CD14-positive monocyte (primary cell): ENCODE data around the gene GALC.

GRCh38 chr14:85536236-85537232, 6.6 kb downstream of the FLRT2 start:
- CAGE, long polyA plus RNA = no peak

DNA sequence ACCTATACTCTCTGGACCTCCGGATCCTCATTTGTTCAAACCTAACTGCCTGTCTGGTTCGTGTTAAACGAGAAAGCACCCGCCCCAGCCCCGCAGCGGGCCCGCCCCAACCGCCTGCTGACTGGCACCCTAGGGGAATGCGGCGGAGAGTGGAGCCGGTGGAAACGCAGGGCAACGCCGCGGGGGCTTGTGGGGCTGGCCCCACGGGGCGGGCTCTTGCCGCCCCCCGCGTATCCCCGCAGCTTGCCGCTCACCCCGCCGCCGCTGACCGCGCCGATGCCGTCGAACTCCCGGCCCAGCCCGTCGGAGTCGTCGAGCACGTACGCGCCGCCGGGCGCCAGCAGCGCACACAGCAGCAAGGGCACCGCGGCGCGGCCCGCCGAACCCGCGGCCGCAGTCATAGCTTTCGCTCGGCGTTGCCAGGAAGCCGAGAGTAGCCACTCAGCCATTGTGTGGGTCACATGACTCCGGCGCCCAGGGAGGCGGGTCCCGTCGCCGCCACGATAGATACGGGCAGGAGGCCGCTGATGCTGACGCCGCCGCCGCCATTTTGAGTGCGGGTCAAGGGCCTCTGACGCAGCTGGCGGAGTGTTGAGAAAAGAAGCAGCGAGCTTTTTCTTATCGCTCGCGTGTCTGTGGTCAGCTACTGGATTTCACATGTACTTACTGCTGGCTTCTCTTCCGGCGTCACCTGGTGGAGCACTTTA, at the start of gene GALC:
Gene GALC (minus strand): TSS at position 467 of the 707 bp plus-strand sequence.
- CAGE, long polyA plus RNA = no peak

GRCh38 chr14:87994754-87995404, 1.9 kb upstream of the GALC start:
- CAGE, long polyA plus RNA = no peak

DNA sequence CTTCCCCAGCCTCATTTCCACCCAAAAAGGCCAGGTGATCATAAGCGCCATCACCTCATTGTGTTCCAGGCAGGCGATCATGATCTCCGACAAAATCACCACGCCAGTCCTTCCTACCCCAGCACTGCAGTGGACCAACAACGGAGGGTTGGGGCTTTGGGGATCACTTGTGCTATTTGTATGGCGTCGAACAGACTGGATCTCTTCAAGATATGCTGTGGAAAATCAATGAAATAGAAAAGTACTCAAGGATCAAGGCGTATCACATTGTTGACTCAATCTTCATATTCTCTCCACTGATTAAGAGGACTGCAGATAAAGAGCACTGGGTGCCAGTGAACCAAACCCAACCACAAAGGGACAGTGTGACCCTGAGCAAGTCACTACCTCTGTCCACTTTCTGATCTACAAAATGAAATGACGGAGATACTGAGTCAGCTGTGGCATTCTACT, 83.4 kb downstream of the SPATA7 start:
- CAGE, long polyA plus RNA = no peak

GRCh38 chr14:88550666-88550922, 4.2 kb downstream of the PTPN21 start:
- CAGE, long polyA plus RNA = no peak

DNA sequence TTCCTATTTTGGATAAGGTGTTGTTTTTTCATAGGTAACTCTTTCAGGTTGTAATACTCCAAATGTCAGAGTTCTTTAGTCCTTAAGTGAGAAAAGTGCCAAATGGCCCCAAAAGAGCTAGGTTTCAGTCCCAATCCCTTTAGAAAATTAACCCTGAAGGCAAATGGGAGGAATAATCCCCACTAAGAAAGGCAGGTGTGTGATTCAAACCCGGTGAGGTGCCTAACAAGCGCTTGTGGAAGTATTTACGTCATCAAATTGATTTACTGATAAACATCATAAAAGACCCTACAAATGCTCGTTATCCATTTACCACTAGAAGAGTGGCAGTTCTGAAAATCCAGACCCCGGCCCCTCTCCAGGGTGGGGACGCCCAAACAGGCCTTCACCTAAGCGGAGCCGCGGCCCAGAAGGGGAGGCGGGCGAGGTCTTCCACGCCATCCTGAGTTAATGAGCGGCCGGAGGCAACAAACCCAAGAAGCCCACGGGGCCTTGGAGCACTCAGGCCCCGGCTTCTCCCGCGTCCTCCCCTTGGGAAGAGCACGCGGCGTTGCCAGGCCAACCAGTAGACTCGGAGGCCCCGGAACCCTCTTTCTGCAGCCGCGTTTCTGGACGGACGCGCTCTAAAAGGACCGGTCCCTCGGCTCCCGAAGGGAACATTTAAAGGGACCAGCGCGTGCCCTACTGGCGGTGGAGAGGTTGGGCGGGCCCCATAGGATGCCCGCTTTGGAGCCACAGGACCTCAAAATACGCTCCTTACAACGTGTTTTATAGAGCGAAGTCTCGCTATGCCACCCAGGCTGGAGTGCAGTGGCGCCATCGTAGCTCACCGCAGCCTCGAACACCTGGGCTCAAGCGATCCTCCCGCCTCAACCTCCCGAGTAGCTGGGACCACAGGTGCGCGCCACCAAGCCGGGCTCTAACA, 3.6 kb downstream of the PTPN21 start:
- CAGE, long polyA plus RNA = no peak

GRCh38 chr14:89160883-89161241, 256.2 kb downstream of the FOXN3 start:
- CAGE, long polyA plus RNA = no peak

DNA sequence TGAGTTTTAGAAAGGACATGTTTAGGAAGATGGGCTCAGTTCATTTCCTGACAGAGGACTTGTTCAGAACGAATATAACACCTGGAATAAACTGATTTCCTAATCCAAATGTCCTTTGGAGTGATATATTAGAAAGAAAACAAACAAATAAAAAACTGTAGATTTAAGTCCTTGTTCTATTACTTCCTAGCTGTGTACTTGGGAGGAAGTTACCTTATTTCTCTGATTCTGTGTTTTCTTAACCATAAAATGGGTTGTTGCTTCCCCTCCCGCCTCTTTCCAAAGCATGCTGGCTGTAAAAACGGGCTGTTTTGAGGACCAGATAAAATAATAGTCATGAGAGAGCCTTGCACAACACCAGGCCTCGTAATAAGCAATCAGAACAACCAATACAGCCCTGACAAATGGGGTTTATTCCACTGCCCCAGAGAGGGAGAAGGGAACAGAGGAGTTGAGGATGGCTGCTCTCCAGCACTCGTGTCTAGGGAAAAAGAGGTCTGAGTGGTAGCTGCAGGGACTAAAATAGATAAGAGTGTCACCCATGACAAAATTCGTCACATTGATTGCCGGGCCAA, 188.3 kb downstream of the FOXN3 start:
- CAGE, long polyA plus RNA = no peak

DNA sequence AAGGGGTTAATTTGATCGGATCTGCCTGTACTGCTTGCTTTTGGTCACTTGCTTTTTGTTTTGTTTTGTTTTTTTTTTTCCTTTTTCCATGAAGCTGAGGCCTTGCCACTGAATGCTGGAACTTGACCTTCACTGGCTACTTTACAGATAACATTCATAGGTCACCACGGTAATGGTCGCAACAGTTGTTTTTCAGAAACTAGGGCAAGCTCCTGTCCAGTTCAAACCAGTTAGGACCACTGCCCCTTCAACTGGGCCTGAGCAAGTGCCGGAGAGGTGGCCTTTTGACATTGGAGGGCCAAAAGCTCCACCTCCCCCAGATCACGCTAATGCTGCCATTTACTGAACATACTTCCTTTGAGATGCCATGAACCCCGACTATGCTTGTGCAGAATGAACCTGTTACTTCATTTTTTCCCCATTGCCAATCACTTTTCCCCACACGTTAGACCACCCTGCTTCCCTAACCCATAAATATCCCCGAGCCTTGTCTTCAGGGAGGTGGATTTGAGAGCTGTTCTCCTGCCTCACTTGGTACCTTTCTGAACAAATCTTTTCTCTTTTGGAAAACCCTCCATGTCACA, 147.5 kb downstream of the FOXN3 start:
- CAGE, long polyA plus RNA = no peak

DNA sequence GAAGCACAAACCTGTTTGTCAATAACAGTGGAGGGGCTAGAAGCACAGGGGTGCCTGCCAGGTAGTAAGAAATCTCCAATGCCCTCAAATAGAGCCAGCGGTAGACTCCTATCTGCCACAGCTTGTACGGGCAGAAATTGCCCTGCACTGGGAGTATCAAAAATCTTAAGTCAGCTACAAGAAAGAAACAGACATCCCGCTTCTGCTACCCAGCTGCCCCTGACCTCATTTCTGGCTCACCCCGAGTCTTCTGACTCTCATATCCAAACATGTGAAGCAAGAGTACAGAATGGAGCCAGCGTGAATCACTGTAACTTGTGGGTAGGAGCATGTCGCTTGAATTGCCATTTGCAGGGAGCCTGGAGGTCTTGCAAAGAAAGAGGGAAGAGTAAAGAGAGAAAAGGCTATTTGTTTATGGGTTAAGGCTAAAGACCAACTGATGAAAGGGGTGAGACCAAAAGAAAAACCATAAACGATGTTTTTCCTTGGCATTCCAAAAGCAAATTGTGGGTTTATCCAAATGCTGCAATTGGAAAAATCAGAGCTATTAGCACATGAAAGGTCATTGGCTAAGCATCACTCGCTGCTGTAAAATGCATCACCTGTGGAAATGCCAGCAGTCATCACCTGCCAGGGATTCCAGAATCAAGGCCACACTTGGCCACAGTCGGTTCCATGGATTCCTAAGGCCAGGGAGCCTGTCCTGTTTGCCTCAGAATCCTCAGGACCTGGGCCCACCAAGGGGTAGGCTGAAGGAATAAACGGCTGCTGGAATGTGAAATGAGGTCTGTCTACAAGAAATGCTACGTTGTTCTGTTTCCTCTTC, 86.6 kb downstream of the FOXN3 start:
- CAGE, long polyA plus RNA = no peak

- CAGE, long polyA plus RNA = no peak
Measured at GRCh38 chr14:89348853-89349968, 67.8 kb downstream of the FOXN3 start.

GRCh38 chr14:89349969-89350429, 67.0 kb downstream of the FOXN3 start:
- CAGE, long polyA plus RNA = no peak

GRCh38 chr14:89359558-89360253, 57.3 kb downstream of the FOXN3 start:
- CAGE, long polyA plus RNA = no peak

GRCh38 chr14:89427434-89427841, 10.4 kb upstream of the FOXN3 start:
- CAGE, long polyA plus RNA = no peak

- CAGE, long polyA plus RNA = no peak
Measured at GRCh38 chr14:89458314-89458758, 41.3 kb upstream of the FOXN3 start.

GRCh38 chr14:89575341-89575764, 158.3 kb upstream of the FOXN3 start:
- CAGE, long polyA plus RNA = no peak

- CAGE, long polyA plus RNA = no peak
Measured at GRCh38 chr14:89617427-89617875, 200.4 kb upstream of the FOXN3 start.

DNA sequence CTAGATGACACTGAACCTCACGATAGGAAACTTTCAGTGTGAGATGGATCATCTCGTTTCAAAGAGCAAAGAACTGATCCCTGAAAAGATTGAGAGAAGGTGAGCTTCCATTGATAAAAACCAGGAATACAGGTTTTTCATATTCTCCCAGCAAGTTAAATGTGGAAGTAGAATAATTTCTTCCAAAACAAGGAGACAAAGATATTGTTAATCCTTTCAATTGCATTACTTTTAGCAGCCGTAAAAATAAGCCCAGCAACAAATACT, 212.0 kb upstream of the FOXN3 start:
- CAGE, long polyA plus RNA = no peak

DNA sequence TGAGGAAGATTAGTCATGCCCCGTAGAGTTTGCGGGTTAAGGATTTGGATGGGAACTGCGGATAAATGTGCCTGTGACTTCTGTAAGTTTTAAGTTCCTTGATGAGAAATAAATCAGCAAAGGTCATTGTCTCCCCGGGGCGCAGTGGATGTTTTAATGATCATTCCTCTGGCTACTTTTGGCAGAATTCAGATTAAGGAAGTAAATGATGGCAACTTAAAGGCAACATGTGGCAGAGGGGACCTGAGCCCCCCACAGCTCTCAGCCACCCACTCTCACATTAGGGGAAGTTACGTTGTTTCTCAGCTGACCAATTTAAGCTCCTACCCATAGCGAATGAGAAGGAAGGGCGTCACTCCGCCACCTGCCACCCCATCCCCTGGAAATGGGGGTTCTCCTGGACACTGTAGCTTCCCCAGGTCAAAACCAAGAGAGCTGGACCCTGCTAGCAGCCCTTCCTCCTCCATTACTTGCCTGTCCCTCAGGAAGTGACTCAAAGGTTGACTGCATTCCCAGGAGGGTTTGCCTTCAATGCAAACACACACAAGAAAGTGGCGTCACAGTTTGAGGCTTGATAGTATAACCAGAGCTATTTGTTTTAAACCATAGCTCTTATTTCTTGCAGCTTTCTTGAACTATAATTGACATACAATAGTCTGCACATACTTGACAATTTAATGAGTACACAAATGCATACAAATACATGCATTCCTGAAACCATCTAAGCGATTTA, 79.0 kb downstream of the KCNK13 start:
- CAGE, long polyA plus RNA = no peak

DNA sequence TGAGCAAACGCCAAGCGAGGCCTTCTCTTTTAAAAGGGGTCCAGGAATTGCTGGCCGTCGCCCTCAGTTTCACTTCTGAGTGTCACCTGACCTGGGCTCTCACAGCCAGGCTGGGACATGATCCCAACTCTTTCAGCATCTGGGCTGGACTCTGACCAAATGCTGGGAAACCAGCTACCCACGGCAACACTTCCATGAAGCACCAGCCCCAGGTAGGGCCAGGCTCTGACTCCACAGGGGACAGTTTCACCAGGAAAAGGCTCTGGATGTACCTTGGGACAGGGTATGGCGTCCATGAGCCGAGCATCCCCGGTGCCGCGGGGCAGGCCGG, 22.3 kb downstream of the PSMC1 start:
- CAGE, long polyA plus RNA = no peak